ENCODE measurements around a stretch of chr7.

- PRO-cap, result no peak
- RAMPAGE, long total RNA, 5 experiments, result no peak in any of the 5 experiments
- RRBS, result no CpG with 5 or more reads among the region's 8 CpGs
These were observed 110.6 kb downstream of the RALA start for GRCh38 chr7:39733829-39734611.

- PRO-cap, result bidirectional peak, plus-strand start at chr7:39950695, minus-strand start at chr7:39950531; bidirectional peak, plus-strand start at chr7:39950927, minus-strand start at chr7:39950814
- RAMPAGE, long total RNA, 5 experiments, result start-site peak on the plus strand in 1 of 5 experiments, at chr7:39950468-39950963 at its widest, 9 to 16 reads per replicate
- RRBS, result 1% methylated on average over 55 of the region's 124 CpGs
These were observed 678 bp downstream of the CDK13 start for GRCh38 chr7:39950426-39951441.

- PRO-cap, result no peak
- RAMPAGE, long total RNA, 5 experiments, result start-site peak on the plus strand in 2 of 5 experiments, at chr7:40015687-40015835 at its widest, 13 to 17 reads per replicate
- RRBS, result no CpG with 5 or more reads among the region's 2 CpGs
These were observed 65.6 kb downstream of the CDK13 start for GRCh38 chr7:40015578-40016057.

DNA sequence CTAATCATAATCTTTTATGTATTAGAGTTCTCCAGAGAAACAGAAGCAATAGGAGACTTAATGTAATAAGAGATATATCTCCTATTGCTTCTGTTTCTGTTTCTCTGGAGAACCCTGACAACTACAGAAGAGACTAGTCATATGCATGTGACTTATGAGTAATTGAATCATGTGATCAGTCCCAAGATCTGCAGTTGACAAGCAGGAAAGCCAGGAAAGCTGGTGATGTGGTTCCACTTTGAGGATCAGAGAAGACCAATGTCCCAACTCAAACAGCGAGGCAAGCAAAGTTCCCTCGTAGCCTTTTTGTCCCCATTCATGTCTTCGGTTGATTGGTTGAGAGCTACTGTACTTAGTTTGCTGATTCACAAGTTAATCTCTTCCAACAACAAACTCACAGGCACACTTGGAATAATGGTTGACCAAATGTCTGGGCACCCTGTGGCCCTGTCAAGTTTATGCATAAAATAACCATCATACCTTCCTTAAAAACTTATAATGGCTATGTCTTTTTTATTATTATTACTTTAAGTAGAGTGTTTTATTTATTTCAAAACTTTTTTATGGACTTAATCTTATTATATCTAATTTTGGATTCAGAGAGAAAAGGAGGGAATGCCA, 412.2 kb downstream of the SUGCT start:
- PRO-cap, result no peak
- RAMPAGE, long total RNA, 5 experiments, result no peak in any of the 5 experiments
- RRBS, result no CpG with 5 or more reads among the region's 3 CpGs

GRCh38 chr7:40742266-40742794, 607.5 kb downstream of the SUGCT start:
- PRO-cap, result no peak
- RAMPAGE, long total RNA, 5 experiments, result no peak in any of the 5 experiments
- RRBS, result no CpG with 5 or more reads among the region's 9 CpGs

GRCh38 chr7:40897781-40898235, 763.0 kb downstream of the SUGCT start:
- PRO-cap, result no peak
- RAMPAGE, long total RNA, 5 experiments, result no peak in any of the 5 experiments
- RRBS, result no CpG with 5 or more reads among the region's 11 CpGs

GRCh38 chr7:41459614-41460366, 243.1 kb downstream of the INHBA start:
- PRO-cap, result no peak
- RAMPAGE, long total RNA, 5 experiments, result no peak in any of the 5 experiments
- RRBS, result no CpG with 5 or more reads among the region's 8 CpGs

DNA sequence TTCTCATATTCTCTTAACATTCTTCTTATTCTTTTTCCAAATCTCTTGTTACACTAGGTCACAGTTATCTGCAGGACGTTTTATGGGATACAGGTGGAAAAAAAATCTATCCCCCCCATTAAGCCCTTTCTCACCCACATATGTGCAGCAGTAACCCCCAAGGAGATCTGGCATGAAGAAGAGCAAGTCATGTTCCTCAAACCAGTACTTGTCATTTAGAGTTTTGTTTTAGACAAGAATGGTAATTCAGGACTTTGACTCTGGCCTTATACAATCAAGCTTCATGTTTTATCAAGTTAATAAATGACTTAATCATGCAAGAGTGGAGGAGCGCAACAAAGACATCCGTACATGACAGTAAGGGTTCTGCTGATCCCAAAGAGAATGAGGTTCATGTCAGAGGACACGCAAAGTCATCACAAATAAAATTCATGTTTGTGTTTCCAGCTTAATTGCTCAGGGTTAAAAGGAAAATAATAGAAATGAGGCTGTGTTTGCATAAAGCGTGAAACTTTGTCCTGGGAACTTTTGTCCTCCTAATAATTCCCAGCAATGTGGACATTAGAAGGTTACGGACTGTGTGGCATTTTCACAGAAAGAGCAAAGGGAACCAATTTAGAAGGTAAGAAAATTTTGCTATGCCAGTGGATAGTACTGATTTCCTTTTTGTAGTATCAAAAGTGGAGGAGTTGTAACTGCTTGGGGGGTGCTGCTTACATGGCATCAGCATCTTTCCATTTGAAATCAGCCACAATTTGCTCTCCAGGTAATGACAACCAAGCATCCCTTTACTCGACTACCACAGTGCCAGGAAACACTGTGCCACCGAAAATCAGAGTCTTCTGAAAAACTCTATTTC, 237.4 kb downstream of the INHBA start:
- PRO-cap, result no peak
- RAMPAGE, long total RNA, 5 experiments, result no peak in any of the 5 experiments
- RRBS, result no CpG with 5 or more reads among the region's 8 CpGs

DNA sequence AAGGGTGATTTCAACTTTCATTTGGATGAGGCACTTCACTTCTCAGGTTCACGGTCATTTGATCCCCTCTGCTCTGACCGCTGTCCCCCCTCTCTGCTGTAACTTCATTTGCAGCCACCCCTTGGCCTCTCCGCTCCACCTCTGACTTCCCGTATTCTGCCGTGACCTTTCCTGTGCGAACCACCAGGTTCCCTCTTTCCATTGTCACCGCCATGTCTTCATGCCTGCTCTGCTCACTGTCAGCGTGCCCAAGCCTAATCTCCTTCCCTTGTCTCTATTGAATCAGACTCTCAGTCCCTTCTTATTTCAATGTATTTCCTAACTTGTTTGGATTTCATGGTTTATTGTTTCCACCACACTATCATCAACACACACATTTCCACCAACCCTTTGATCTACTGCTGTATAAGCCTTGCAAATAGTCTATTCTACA, 29.9 kb upstream of the INHBA start:
- PRO-cap, result no peak
- RAMPAGE, long total RNA, 5 experiments, result no peak in any of the 5 experiments
- RRBS, result no CpG with 5 or more reads among the region's 8 CpGs

GRCh38 chr7:41822044-41822812, 119.3 kb upstream of the INHBA start:
- PRO-cap, result no peak
- RAMPAGE, long total RNA, 5 experiments, result no peak in any of the 5 experiments
- RRBS, result no CpG with 5 or more reads among the region's 3 CpGs

GRCh38 chr7:41916316-41917183, 213.7 kb upstream of the INHBA start:
- PRO-cap, result no peak
- RAMPAGE, long total RNA, 5 experiments, result no peak in any of the 5 experiments
- RRBS, result no CpG with 5 or more reads among the region's 9 CpGs

GRCh38 chr7:42222739-42223510, 14.1 kb downstream of the GLI3 start:
- PRO-cap, result no peak
- RAMPAGE, long total RNA, 5 experiments, result start-site peak on the minus strand in 1 of 5 experiments, at chr7:42222885-42223560 at its widest, 7 reads per replicate
- RRBS, result no CpG with 5 or more reads among the region's 13 CpGs

DNA sequence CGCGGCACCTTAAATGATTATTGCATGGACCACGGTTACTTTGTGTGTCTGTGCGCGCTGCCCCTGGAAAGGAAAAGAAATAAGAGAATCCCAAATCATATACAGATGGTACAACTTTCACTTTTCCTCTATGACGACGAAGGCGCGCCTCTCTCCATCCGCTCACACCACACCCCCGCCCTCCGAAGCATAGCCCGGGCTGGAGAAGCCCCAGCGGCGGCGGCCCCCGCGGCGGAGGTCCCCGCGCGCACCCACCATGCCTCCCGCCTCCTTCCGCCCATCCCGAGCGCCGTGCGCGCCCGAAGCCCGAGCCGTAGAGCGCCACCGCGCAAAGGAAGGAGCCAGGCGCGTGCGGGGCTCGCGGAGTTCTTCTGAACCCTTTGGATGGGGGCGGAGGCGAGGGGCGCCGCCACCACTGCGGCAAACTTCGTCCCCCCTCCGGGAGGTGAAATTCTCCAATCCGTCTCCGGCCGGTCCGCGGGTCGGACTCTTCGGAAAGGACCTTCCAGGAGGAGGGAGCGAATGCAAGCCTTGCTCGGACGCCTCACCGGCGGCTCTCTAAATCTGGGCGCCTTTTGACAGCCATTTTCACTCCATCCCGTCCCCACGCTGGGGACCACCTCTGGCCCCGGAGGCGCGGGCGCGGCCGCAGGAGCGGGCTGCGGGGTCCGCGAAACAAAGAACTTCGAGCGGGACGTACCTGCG, 586 bp downstream of the GLI3 start:
- PRO-cap, result bidirectional peak, plus-strand start at position 324 of the sequence, minus-strand start at position 71 of the sequence
- RAMPAGE, long total RNA, 5 experiments, result no peak in any of the 5 experiments
- RRBS, result 9% methylated on average over 14 of the region's 76 CpGs

GRCh38 chr7:42893535-42894224, 18.2 kb downstream of the C7orf25 start:
- PRO-cap, result no peak
- RAMPAGE, long total RNA, 5 experiments, result no peak in any of the 5 experiments
- RRBS, result no CpG with 5 or more reads among the region's 5 CpGs

DNA sequence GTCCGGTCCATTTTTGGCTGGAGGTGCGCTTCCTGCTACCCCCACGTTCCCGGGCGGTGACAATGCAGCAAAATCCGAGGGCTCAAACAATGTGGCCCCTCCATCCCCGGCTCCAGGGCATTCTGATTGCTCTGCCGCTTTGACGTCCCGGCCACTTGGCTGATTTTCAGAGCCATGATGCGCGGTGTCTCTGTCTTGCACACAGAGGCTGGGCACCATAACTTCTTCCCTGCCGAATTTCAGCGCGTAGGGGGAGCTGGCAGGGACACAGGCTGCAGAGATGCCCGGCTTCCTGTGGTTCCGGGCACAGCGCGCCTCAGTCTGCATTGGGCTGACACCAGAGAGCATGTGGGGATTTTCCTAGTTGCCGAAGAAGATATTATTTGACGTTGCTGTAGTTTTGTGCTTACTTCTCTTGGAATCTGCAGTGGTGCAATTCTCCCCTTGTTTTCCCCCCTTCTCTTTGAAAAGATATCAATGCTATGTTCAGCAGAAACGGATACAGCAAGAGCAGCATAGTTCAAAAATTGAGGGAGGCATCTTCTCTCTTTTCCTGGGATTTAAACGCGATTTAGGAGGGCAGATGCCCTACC, 1.3 kb downstream of the HECW1 start:
- PRO-cap, result no peak
- RAMPAGE, long total RNA, 5 experiments, result no peak in any of the 5 experiments
- RRBS, result 7% methylated on average over 7 of the region's 24 CpGs

DNA sequence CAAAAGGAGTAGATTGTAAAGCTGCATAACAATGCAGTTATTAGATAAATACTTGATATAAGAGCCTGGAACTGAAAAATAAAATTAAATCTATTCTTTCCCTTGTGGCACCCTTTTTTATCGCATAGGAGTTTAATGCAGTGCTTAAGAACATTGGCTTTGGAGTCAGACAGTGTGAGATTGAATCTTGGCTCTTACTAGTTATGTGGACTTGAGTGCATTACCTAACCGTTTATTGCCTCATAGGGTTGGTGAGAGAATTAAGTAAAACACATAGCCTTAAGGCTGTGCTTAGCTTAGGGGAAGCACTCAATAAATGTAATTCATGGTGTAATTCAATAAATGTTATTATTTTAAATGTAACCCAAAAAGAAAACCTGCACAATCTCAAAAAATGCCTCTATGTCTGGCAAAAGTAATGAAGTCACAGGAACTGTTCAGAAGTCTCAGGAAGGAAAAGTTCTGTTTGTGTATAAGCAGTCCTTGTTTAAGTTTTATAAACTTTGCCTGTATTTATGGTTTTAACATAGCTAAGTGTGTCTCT, 2.7 kb downstream of the STK17A start:
- PRO-cap, result no peak
- RAMPAGE, long total RNA, 5 experiments, result no peak in any of the 5 experiments
- RRBS, result no CpG with 5 or more reads among the region's 2 CpGs

DNA sequence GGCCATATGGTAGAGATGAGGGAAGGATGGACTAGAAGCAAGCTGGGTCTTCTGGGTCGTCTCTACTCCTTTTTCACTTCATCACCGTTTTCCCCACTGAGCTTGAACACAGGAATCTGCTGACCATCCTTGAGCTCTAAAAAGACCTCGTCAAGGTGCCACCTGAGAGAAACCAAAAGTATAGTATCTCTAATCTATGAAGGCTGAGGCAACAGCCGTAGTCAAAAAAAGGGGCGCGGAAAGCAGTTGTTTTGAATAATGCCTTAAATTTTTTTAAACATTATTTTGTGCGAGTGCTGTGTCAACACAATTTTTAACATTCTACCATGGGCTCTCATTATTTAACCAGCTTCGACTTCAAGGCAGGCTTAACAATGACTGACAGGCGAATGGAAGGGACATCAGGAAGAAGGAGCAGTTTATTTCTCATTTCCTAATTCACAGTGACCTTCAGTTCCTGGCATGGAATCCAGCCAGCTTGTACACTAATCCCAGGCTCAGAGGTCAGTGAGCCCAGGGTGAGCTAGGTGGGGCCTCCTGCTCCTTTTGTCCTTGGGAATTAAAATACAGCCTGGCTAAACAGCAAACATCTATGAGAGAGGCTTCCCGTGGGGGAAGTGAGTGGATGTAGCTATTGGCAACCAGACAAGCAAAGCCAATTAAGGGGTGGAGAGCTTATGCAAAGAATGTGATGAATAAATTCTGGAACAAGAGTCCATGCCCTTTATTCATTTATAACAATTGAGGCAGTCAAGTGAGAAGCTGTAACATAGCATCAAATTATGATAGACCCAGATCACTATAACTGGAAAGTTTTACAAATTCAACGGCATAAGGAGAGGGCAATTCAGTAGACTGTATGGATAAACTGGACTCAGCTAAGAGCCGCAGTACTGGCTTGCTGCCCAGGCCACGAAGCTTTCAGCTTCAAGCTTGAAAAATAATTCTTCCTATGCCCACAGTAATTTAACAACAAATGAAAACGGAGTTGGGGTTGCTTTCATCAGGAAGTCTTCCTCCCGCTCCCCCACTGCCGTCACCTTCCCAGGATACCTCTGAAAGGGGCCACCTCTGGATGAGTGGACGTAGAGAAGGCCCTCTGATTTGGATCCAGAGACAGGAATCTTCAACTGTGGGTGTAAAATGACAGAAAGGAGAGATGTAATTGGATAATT, 57.0 kb downstream of the STK17A start:
- PRO-cap, result no peak
- RAMPAGE, long total RNA, 5 experiments, result start-site peak on the minus strand in 1 of 5 experiments, centred at position 28 of the sequence, 11 reads per replicate
- RRBS, result no CpG with 5 or more reads among the region's 17 CpGs

GRCh38 chr7:43649583-43650360, 66.9 kb downstream of the STK17A start:
- PRO-cap, result unidirectional peak, plus-strand start at chr7:43650054
- RAMPAGE, long total RNA, 5 experiments, result start-site peak on the plus strand in 1 of 5 experiments, at chr7:43649846-43649919 at its widest, 9 reads per replicate
- RRBS, result no CpG with 5 or more reads among the region's 6 CpGs

DNA sequence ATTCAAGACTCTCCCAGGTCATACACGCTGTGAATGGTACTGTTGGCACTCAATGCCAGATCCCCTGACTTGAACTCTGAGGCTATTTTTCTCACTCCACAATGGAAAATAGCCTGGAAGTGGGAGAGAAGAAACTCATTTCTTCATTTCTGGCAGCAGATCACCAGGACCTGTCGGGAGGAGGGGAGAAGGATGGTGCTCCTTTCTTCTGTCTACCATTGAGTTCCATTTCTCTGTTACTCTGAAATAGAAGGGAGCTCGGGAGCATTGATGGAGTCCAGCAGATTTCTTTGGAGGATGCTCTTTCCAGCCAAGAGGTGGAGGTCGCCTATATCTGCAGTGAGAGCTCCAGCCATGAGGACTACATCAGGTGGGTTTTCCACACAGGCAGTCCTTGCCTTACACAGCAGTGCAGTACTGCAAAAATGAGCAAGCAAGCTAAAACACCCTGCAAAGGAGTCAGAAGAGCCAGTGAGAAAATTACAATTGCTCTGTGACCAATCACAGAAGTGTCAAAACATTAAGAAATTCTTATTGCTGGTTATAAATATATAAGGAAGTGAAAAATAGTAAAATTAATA, 32.6 kb downstream of the BLVRA start:
- PRO-cap, result no peak
- RAMPAGE, long total RNA, 5 experiments, result start-site peak on the plus strand in 1 of 5 experiments, centred at position 340 of the sequence, 47 reads per replicate
- RRBS, result no CpG with 5 or more reads among the region's 4 CpGs

- PRO-cap, result no peak
- RAMPAGE, long total RNA, 5 experiments, result start-site peak on the plus strand in 2 of 5 experiments, at chr7:43792740-43792793 at its widest, 68 to 103 reads per replicate
- RRBS, result no CpG with 5 or more reads among the region's 6 CpGs
These were observed 34.1 kb downstream of the BLVRA start for GRCh38 chr7:43792464-43793031.